Gallbladder (tissue), 1 donor: ENCODE data around the gene MTIF2.

DNA sequence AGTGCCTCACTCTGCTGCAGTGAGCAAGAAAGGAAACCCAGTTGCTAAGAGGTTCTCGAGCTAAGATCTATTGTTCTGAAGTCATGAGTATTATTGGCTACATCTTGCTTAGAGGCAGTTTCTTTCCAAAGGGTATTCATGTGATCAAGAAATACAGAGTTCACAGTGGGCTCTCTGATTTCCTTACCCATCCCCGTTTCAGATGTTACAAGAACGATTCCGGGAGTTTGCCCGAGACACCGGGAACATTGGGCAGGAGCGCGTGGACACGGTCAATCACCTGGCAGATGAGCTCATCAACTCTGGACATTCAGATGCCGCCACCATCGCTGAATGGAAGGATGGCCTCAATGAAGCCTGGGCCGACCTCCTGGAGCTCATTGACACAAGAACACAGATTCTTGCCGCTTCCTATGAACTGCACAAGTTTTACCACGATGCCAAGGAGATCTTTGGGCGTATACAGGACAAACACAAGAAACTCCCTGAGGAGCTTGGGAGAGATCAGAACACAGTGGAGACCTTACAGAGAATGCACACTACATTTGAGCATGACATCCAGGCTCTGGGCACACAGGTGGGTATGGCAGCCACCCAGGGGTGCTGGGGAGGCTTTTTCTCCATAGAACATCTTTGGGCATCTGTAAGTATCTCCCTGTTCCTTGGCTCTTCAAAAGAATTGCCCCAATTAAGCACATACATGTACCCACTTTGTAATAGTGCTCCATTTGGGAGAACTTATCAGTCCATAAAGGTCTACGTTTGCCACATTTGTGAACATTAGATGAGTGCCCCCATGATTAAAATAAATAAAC is 73.8 kb upstream of the EML6 start:
- PRO-cap, result no peak

- PRO-cap, result no peak
Measured at GRCh38 chr2:54654893-54655311, 68.6 kb upstream of the EML6 start.

GRCh38 chr2:54664204-54664899 is 59.1 kb upstream of the EML6 start:
- PRO-cap, result no peak

- PRO-cap, result no peak
Measured at GRCh38 chr2:54901462-54901677, 148.9 kb downstream of the RTN4 start.

DNA sequence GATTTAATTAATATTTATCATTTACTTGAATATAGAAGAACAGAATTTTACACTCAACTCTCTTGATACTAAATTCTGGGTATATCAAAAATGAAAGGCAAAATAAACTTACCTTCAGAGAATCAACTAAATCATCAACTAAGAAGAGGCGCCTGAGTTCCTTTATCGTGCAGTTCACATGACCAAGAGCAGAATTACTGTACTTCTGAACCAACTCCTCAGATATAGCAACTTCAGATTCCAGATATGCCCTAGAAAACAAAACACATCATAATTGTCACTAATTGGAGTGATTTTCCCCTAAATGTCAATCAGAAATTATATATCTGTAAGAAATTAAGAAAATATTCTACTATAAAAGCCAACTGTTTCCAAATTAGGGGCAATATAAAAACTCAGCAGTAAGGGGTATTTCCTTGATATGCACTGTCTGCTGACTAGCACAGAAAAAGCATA is 67.8 kb downstream of the RTN4 start:
- PRO-cap, result no peak

GRCh38 chr2:54987082-54987975 is 62.9 kb downstream of the RTN4 start:
- PRO-cap, result no peak

- PRO-cap, result no peak
Measured at GRCh38 chr2:55047690-55048434, 2.4 kb downstream of the RTN4 start.

GRCh38 chr2:55120455-55121291 is 70.4 kb upstream of the RTN4 start:
- PRO-cap, result no peak

GRCh38 chr2:55133652-55134387 is 83.6 kb upstream of the RTN4 start:
- PRO-cap, result bidirectional peak, plus-strand start at chr2:55134165, minus-strand start at chr2:55133939

GRCh38 chr2:55232943-55233747 is 657 bp downstream of the RPS27A start:
- PRO-cap, result unidirectional peak, minus-strand start at chr2:55233176

DNA sequence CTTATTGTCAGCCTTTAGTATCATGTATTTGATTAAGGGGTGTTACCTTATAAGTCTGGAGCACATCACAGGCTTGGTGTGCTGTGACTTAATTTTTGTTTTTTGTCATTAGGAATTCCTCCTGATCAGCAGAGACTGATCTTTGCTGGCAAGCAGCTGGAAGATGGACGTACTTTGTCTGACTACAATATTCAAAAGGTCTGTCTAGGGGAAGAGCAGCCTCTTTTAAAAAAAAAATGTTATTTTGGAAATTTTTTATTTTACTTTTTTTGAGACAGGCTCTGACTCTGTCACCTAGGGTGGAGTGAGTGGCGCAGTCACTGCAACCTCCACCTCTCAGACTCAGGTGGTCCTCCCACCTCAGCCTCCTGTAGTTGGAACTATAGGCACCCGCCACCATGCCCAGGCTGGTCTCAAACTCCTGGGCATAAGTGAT is 1.5 kb downstream of the RPS27A start:
- PRO-cap, result no peak

DNA sequence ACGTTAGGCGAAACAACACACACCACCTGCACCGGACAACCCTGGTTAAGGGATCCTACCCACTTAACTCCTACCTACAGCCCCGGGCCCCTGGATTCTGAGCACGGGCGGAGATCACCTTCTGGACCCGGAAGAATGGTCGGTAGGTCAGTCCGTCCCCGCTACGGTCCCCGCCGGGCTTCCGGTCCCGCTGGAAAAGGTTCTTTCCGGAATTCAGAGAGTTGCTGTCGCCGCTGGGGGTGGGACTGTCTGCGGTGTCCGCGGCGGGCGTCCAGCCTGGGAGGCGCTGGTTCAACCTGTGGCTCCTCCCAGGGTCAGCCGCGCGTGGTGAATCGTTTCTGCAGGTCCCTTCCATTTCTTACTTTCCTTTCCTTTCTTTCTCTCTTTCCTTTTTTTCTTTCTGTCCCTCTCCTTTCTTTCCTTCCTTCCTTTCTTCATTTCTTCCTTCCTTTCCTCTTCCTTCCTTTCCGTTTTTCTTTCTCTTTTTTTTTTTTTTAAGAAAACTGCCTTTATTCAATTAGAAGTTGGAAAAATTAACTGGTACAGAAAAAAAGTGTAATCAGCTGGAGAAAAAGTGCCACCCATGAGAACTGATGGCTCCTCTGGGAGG is at the start of gene MTIF2:
TSS of gene MTIF2 (minus strand) at position 137 of the 610 bp plus-strand sequence.
- PRO-cap, result bidirectional peak, plus-strand start at position 216 of the sequence, minus-strand start at position 137 of the sequence

DNA sequence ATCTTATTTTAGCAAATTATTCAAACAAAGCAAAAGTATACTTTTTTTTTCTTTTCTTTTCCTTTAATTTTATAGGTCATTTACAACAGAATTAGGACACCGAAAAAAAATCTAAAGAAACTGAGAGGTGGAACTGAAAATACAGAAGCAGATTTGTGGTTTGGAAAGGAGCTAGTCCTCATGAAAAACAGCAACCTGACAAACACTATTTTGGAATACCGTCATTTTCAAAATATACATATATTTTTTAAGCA is 2.9 kb downstream of the CCDC88A start:
- PRO-cap, result no peak

GRCh38 chr2:55625948-55626733 is 8.7 kb upstream of the PPP4R3B start:
- PRO-cap, result no peak

GRCh38 chr2:55779362-55780108 is 85.9 kb upstream of the PNPT1 start:
- PRO-cap, result no peak

DNA sequence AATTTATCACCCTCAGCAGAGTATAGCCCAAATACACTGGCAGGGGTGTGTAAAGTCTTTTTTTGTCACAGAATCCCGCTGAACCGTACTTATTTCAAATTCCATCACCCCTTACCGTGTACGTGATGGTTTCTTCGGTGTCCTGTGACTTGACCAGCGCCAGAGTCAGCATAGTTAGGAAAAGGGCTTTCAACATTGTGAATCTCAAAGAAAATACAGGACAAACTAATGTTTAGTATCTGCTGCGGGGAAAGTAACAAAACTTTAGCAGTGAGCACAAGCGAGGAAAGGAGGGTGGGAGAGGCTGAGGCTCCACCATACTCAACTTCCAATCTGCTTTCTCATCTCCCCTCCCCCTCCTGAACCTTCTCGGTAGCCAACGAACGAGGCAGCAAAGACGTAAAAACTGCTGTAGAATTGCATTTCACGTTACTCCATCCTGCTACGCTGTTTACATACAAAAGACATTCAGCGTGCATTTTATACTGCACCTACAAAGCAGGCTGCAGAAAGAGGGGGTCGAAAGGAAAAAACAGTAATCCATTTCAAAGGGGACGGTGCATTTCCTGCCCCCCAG is 1.2 kb downstream of the EFEMP1 start:
- PRO-cap, result no peak

- PRO-cap, result no peak
Measured at GRCh38 chr2:58427581-58428094, 186.5 kb upstream of the FANCL start.

DNA sequence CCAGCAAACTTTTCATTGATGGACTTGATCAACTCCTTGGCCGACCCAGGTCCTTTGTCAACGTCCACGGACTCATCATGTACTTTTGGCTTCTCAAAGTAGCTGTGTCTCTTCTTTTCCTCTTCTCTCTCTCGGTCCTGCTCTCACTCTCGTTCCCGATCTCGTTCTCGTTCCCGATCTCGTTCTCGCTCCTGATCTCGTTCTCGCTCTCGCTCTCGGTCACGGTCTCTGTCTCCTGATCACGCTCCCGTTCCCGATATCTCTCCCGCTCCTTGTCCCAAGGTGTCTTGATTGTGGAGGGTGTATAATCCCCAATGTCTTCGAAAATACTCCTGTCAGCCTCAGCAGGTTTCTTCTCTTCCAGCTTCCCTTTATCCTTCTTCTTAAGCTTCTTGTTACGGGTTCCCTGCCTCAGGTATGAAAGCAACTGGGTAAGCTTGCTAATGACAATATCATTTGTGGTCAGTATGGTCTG is 219.6 kb upstream of the FANCL start:
- PRO-cap, result no peak

DNA sequence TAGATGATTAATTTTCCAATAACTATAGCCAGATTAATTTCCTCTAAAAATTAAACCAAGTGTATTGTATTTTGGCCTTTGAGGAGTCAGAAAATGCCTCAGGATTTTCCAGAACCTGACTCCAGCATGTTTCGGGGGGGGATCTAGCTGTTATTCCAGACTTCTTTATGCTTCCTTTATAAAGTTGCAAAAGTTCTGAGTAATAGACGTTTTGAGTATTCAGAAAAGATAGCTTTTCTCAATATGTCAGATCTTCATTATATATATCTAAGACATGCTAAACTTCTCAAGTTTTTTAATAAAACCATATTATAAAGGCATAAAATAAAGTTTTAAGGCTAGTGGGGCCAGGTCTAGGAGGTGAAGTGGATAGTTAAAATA is 270.5 kb upstream of the FANCL start:
- PRO-cap, result no peak

- PRO-cap, result no peak
Measured at GRCh38 chr2:59885595-59885942, 667.9 kb downstream of the BCL11A start.